ENCODE measurements around a stretch of chr5.

- PRO-cap = no peak
- RAMPAGE, long total RNA, 2 experiments = no peak in any of the 2 experiments
Observed at GRCh38 chr5:12865-13344, 79.1 kb upstream of the PLEKHG4B start.

- PRO-cap = no peak
- RAMPAGE, long total RNA, 2 experiments = no peak in any of the 2 experiments
Observed at GRCh38 chr5:187884-189135, 3.0 kb upstream of the LRRC14B start.

GRCh38 chr5:196998-197465 is 5.7 kb downstream of the LRRC14B start:
- PRO-cap = no peak
- RAMPAGE, long total RNA, 2 experiments = no peak in any of the 2 experiments

DNA sequence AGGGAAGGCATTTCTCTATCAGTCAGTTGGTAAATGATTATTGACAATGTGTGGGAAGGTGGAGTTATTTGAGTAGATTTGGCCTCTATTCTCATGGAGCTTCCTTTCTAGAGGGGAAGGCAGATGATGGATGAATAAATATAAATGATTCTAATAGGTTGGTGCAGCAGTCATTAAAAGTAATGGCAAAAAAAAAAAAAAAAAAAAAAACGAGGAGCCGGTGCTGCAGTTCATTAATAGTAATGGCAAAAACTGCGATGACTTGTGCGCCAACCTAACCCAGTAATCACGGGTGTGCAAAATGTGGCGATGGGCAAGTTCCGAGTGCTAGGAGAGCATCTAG is 8.1 kb downstream of the PDCD6 start:
- PRO-cap = no peak
- RAMPAGE, long total RNA, 2 experiments = no peak in any of the 2 experiments

- PRO-cap = no peak
- RAMPAGE, long total RNA, 2 experiments = no peak in any of the 2 experiments
Observed at GRCh38 chr5:294410-295162, 23.1 kb downstream of the PDCD6 start.

- PRO-cap = no peak
- RAMPAGE, long total RNA, 2 experiments = no peak in any of the 2 experiments
Observed at GRCh38 chr5:447228-447992, 4.4 kb downstream of the EXOC3 start.

DNA sequence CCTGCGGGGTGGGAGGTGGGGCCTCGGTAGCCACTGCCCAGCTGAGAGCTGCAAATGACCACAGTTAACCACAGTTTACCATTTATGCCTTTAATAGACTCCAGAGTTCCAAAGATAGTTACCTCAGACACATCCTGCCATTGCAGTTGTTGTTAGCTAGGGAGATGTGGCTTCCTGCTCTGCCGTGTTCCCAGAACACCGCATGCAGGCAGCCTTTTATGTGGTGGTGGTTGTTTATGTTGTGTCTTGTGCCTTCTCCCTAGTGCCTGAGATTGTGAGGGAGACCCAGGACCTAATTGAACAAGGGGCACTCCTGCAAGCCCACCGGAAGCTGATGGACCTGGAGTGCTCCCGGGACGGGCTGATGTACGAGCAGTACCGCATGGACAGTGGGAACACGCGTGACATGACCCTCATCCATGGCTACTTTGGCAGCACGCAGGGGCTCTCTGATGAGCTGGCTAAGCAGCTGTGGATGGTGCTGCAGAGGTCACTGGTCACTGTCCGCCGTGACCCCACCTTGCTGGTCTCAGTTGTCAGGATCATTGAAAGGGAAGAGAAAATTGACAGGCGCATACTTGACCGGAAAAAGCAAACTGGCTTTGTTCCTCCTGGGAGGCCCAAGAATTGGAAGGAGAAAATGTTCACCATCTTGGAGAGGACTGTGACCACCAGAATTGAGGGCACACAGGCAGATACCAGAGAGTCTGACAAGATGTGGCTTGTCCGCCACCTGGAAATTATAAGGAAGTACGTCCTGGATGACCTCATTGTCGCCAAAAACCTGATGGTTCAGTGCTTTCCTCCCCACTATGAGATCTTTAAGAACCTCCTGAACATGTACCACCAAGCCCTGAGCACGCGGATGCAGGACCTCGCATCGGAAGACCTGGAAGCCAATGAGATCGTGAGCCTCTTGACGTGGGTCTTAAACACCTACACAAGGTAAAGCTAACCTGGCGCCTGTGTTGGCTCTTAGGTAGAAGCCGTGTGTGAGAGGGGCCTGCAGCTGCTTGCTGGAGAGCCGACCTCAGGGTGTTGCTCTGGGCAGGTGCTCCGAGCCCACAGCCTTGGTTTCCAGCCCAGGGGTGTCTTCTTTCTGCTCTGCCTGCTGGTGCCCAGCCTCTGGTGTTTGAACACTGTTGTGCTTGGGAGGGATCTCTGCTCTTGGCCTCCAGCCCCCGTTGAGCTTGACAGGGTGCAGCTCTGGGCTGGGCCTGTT is 10.5 kb downstream of the EXOC3 start:
- PRO-cap = no peak
- RAMPAGE, long total RNA, 2 experiments = no peak in any of the 2 experiments

- PRO-cap = no peak
- RAMPAGE, long total RNA, 2 experiments = no peak in any of the 2 experiments
Observed at GRCh38 chr5:458791-459432, 15.9 kb downstream of the EXOC3 start.

- PRO-cap = no peak
- RAMPAGE, long total RNA, 2 experiments = no peak in any of the 2 experiments
Observed at GRCh38 chr5:464988-465364, 22.0 kb downstream of the EXOC3 start.

- PRO-cap = bidirectional peak, plus-strand start at chr5:473231, minus-strand start at chr5:473126
- RAMPAGE, long total RNA, 2 experiments = no peak in any of the 2 experiments
Observed at GRCh38 chr5:472873-473407, 30.0 kb downstream of the EXOC3 start.

DNA sequence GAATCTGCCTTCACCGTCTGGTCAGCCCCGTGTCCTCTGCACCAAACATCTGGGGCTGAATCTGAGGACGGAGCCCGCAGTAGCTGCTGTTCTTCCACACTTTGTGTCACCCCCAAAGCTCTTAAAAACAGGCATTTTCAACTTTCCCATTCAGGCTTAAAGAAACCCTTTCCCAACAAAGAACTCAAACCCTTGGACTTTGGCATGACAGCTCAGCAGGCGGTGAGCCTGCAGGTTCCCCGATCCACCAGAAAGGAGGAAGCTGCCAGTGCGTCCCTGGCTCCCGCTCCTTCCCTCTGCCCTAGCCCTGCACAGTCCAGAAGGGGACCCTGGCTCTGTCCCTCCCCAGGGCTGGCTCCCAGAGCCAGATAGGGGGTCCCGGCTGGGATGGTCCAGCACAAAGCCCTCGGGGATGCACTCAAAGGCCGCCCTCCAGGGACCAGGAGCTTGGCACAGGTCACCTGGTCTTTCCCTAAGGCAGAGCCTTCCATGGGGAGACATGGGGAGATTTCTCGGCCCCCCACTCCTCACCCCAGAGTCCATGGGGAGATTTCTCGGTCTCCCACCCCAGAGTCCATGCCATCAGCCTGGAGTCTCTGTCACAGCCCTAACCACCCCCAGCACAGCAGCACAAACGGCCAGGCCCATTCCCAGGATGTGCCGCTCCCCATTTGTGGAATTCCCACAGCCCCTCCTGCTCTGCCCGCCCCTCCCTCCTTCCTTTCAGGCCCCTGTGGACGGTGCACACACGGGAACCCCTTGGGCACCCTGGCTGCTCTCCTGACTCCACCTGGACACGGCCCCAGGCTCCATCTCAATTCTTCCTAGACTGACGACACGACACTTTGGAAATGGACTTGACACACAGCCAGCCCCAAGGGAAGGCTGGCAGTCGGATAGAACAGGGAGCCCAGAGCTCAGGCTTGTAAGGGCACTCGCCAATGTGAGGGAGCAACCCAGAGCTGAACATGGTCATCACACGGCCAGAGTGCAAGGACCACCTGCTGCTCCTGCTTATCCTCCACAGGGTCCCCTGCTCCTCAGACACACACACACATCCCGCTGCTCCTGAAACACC is 9.3 kb downstream of the SLC9A3 start:
- PRO-cap = no peak
- RAMPAGE, long total RNA, 2 experiments = no peak in any of the 2 experiments

DNA sequence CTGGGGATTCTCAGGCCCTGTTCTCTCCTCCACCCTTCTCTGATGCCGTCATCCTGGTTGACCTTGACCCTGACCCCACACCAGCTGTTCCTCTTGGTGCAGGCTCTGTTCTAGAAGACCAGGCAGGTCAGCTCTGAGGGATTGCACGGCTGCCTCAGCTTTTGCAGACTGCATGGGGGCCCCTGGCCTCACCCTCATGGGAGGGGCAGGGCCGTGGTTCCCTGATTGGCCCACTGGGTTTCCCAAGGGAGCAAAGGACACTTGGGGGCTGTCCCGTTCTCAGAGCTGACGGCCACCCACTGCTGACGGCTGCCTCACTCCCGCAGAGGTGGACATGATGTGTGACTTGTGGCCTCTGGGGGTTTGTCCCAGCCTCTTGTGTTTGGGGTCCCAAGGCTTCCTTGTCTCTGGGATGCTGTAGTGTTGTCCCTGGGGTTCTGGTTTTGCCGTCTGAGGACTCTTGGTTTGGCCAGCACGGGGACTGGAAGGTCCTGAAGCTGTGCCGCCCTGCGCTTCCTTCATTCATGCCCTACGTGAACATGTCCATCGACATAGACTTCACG is 34.4 kb downstream of the CEP72 start:
- PRO-cap = no peak
- RAMPAGE, long total RNA, 2 experiments = no peak in any of the 2 experiments

GRCh38 chr5:693894-694245 is 718 bp upstream of the TPPP start:
- PRO-cap = no peak
- RAMPAGE, long total RNA, 2 experiments = no peak in any of the 2 experiments

GRCh38 chr5:705854-706620 is 12.9 kb upstream of the TPPP start:
- PRO-cap = no peak
- RAMPAGE, long total RNA, 2 experiments = no peak in any of the 2 experiments

- PRO-cap = no peak
- RAMPAGE, long total RNA, 2 experiments = no peak in any of the 2 experiments
Observed at GRCh38 chr5:926325-926635, 33.6 kb downstream of the TRIP13 start.

GRCh38 chr5:979613-979919 is 29.0 kb upstream of the NKD2 start:
- PRO-cap = no peak
- RAMPAGE, long total RNA, 2 experiments = no peak in any of the 2 experiments

DNA sequence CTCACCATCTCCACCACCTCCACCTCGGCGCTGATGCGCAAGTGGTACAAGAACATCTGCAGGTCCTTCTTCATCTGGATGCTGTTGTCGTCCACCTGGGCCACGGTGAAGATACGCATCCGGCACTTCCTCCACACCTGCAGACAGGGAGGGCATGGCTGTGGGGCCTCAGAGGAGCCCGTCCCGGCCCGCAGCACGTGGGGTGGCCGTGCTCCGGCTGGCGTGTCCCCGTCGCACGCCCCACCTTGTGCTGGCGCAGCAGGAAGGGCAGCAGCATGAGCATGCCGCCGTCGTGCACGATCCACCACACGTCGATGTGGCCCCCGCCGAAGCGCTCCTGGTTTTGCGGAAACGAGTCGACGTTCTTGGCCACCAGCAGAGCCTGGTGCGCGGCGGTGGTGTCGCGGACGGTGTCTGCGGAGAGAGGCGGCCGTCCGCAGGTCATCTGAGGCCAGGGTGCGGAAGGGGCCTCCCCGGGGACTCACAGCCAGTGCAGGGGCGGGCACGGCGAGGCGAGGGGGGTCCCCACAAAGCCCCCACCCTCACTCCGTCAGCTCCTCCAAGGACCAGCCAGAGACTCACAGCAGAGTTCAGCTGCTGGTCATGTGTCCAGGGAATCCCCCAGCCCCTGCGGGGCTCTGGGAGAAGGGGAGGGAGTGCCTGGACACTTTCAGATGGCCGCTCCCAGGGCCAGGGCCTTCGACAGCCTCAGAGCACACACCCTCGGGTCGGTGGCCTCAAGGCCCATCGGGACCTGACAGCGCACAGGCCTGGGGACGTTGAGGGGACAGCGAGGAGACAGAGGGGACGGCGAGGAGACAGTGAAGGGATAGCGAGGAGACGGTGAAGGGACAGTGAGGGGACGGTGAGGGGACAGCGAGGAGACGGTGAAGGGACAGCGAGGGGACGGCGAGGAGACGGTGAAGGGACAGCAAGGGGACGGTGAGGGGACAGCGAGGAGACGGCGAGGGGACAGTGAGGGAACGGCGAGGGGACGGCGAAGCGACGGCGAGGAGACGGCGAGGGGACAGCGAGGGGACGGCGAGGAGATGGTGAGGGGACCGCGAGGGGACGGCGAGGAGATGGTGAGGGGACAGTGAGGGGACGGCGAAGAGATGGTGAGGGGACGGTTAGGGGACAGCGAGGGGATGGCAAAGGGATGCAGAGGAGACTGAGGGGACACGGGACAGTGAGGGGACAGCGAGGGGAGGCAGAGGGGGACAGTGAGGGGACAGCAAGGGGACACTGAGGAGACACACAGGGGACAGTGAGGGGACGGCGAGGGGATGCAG is 47.6 kb downstream of the SLC12A7 start:
- PRO-cap = no peak
- RAMPAGE, long total RNA, 2 experiments = no peak in any of the 2 experiments

- PRO-cap = no peak
- RAMPAGE, long total RNA, 2 experiments = no peak in any of the 2 experiments
Observed at GRCh38 chr5:1075278-1075858, 36.5 kb downstream of the SLC12A7 start.

- PRO-cap = no peak
- RAMPAGE, long total RNA, 2 experiments = no peak in any of the 2 experiments
Observed at GRCh38 chr5:1092057-1092469, 19.8 kb downstream of the SLC12A7 start.

DNA sequence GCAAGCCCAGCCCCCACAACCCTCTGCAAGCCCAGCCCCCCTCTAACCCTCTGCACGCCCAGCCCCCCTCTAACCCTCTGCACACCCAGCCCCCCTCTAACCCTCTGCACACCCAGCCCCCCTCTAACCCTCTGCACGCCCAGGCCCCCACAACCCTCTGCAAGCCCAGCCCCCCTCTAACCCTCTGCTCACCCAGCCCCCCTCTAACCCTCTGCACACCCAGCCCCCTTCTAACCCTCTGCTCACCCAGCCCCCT is 13.8 kb downstream of the SLC12A7 start:
- PRO-cap = no peak
- RAMPAGE, long total RNA, 2 experiments = no peak in any of the 2 experiments